ENCODE data around the genes GPR176 and KNSTRN.

DNA sequence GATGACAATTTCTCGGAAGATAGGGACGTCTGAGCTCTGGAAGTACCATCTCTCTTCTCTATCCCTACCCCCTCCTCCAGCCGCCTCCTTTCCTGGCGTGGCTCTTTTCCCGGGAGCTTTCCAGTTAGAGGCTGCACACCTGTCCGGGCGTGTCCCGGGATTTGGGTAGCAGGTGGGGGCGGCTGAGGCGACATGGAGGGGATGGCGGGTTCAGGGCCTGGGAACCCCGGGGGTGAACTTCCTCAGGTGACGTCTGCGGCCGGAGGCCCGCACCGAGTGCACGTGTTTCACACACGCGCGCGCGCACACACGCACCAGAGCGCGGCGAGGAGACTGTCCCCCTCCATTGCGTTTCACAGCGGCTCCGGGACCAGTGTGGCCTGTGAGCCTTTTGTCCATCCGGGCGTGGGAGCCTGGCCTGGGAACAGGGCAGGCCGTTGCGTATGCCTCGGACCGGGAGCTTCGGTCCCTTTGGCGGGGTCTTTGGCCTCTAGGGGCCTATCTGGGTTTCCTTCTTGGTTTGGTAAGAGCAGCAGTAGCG is 220.2 kb downstream of the MEIS2 start:
- PRO-cap, 2 experiments, result no peak in any of the 2 experiments

DNA sequence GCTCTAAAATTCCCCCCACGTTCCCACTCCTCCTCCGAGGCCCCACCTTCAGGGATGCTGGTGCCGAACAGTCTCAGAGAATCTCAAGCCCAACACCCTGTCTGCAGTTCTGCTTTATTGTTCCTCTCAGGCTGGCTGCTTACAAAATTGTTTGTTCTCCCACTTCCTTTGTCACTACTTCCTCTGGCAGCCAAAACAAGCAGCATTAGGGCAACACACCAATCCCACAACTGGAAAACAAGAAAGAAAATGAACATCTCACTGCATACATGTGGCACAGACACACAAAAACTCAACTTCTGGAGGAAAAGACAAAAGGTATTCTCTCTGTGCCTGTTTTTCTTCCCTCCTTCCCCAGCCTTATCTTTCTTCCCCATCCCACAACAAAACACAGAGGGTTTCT is 108.3 kb downstream of the TMCO5A start:
- PRO-cap, 2 experiments, result no peak in any of the 2 experiments

GRCh38 chr15:38134157-38134880 is 118.3 kb upstream of the SPRED1 start:
- PRO-cap, 2 experiments, result no peak in any of the 2 experiments

- PRO-cap, 2 experiments, result no peak in any of the 2 experiments
Measured at GRCh38 chr15:38261968-38262667, 9.5 kb downstream of the SPRED1 start.

DNA sequence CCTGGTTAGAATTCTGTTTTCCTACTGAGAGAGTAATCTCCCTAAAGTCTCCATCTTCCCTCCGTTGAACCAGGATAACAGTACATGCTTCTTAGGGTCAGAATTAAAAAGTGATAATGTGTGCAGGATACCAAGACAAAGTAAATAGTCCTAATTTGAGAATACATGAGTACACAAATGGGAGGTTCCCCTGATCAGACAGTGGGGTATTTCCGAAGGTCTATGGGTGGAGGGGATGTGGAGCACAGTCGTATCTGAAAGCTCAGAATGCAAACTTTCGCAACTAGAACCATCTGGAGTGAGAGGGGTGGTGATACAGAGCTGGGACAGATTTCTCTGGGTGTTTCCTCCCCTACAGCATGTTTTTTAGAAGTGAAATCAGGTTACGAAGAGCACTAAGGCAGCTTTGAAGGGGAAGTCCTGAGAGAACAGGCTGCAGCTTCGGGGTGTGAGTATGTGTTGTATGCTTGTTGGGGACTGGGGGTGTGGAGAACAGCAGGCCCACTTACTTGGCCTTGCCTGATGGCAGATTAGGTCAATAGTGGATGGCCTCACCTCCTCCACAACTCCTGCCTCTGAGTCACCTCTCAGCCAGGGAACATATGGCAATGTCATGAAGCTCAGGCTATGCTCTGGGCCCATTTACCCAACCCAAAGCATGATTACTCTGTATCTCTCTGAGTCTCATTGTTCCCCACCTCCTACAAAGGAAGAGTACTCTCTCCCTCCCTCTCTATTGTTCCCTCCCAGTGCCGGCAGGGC is 107.1 kb upstream of the RASGRP1 start:
- PRO-cap, 2 experiments, result no peak in any of the 2 experiments

DNA sequence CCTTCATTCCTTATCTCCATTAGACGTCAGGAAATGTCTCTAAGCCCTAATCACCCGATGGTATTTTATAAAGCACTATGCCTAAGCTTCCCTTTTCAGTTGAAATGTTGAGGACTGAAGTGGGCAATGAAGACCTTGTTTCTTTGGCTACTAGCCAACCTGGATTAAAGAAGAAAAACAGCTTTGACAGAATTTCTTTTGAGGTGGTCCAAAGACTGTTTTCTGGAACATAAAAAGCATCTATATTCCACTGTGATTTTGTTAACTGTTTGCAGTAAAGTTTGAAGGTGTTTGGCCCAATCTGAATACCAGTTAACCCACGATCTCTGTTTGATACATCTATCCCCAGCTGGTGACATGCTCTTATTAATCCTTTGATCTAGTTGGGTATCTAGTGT is 263.8 kb upstream of the RASGRP1 start:
- PRO-cap, 2 experiments, result no peak in any of the 2 experiments

DNA sequence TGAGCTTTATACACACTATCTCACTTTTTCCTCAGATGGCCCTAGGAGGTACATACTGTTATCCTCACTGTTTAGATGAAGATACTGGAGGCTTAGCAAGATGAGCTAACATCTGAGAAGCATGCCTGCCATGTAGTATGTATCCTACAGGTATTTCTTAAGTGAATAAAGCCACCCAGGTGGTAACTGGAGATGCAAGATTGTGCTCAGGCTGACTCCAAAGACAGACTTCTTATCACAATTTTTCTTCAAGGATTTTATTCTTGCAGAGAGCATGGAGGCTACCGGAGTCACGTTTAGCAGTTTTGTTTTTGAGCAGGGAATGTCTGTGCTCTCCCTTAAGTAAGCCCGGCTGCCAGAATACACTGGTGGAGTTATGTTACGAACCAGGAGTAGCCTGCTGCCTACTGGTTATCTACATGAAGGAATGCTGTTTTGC is 300.0 kb upstream of the RASGRP1 start:
- PRO-cap, 2 experiments, result no peak in any of the 2 experiments

- PRO-cap, 2 experiments, result no peak in any of the 2 experiments
Measured at GRCh38 chr15:39118560-39118937, 462.3 kb upstream of the THBS1 start.

- PRO-cap, 2 experiments, result no peak in any of the 2 experiments
Measured at GRCh38 chr15:39360337-39360833, 220.5 kb upstream of the THBS1 start.

GRCh38 chr15:39431944-39432573 is 148.8 kb upstream of the THBS1 start:
- PRO-cap, 2 experiments, result no peak in any of the 2 experiments

- PRO-cap, 2 experiments, result no peak in any of the 2 experiments
Measured at GRCh38 chr15:39581643-39582124, 805 bp downstream of the THBS1 start.

DNA sequence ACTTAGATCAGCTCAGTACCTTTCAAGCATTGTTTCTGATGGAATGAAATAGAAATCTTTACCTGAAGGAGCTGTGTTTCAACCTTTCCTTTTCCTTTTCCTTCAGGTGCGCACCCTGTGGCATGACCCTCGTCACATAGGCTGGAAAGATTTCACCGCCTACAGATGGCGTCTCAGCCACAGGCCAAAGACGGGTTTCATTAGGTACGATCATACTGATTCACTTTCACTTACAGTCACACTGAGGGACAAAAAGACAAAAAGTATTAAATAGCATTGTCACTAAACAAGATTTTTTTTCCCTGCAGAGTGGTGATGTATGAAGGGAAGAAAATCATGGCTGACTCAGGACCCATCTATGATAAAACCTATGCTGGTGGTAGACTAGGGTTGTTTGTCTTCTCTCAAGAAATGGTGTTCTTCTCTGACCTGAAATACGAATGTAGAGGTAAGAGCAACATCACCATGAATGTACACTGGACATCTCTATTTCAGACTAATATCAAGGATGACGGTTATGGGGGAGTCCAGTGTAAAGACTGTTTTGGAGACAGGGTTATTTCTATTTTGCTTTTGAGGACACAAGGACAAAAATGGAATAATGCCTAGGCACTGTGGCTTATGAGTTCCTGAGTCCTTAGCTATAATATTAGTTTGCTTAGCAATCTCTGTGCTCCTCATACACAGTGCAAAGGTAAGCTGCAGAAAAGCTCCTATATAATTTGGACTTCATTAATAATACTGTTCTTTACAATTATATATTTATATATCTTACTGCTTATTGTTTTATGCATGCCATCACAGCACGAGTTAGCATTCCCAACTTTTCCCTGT is 13.3 kb downstream of the THBS1 start:
- PRO-cap, 2 experiments, result no peak in any of the 2 experiments

DNA sequence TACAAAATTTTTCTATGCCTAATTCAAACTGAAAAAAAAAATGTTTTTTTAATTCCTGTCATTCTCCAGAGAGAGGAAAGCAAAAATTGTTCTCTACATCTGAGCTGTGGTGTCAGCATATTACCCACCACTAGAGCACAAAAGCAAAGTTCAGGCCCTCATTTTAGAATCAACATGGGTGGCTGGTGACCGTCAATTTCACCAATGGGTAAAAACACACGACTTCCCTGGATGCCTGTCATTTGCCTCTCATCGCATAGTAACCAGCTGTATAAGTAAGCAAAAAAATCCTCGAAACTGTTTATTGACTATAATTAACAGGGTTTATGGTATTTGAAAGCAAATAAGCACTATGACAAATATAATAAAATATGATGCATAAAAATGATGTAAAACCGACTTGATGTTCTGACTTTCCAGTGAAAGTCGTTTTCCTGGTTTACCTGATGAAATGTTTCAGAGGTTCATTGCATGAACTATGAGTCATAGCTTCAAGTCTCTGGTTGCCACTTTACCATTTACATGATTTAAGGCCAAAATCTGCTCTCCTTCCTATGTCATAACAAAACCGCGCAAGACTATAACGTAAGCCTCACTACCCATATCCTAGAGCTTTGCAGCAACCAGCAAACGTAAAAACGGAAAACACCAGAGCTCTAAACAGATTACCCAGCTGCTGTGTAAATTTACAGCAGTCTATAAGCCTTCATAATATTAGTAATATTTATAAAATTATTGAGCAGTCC is 60.5 kb downstream of the THBS1 start:
- PRO-cap, 2 experiments, result no peak in any of the 2 experiments

DNA sequence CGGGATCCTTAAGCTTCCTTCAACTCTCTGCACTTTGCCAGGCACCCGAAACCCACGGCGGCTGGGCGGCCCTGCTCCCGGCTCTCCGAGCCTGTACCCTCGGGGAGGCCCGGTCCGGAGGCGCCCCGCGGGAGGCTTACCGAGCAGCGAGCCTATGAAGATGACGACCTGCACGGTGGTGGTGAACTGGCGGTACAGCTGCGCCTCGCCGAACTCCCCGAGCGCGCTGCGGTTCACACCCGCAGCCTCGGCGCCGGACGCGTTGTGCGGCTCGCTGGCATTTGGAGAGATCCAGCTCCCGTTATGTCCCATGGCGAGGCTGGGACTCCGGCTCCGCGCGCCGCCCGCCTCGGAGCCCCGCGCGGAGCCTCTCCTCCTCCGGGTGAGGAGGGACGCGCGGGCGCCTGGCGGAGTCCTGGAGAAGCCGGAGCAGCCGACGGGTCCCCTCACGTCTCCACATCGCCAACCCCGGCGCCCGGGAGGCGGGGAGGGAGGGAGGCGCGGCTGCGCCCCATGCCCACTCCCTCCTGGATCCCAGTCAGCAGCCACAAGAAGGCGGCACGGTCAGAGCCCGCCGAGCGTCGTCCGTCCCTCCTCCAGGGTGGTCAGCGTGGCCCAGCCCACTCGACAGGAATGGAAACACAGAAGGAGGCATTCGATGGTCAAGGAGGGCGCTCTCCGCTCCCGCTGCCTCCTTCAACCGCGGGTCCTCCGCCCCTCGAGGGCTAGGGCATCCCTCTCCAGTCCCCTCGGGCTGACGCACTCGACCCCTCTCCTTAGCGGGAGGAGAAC is at the start of gene GPR176:
GPR176 (minus strand) TSS at position 552 of the 792 bp plus-strand sequence.
- PRO-cap, 2 experiments, result peak in 1 of 2 experiments; most common plus-strand start position 654 of the sequence (in 1); most common minus-strand start position 467 of the sequence (in 1)

DNA sequence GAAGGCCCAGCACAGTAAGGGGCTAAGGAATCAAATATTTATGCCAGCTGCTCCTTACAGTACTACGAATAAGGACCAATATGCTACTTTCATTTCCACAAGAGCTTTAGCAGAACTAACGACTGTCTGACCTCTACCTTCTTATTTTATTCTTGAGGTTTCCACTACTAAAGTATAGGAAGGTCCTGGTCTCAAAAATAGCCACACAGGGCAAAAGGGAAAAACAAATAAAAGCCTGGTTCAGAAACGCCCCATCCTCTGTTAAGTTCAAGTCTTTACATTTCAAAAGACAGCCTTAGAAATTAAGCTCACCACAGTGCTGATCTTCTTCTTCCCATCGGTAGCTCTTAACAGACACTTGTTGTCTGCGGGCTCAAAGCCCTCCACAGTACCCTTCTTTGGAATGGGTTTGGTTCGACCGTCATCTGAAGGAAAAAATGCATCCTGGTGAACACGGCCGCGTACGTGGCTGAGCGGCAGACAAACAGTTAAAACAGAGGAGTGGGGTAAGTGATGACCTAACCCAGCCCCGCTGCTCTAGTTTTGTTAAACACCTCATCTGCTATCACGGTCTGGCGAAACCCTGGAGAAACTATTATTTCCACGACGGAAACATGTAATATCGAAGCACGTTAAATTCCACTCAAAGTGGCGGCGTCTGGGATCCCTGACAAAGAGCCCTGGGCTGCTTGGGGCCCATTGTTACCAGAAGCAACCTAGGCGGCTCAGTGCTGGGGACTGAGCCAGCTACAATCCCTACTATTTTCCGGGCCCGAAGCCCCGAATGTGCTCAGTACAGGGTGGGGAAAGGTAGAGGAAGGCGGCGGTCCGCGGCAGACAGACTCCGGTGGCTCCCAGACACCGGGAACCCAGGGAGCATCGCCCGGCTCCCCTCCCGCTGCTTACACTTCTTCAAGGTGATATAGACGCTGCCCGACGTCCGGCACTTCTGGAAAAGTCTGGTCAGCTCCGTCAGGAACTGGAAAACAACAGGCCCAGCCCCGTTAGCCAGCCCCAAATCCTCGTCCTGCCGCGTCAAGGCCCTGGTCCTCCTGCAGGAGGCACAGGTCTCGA is 674 bp downstream of the SRP14 start:
- PRO-cap, 2 experiments, result peak in 1 of 2 experiments; most common plus-strand start position 793 of the sequence (in 1); most common minus-strand start position 951 of the sequence (in 1)

GRCh38 chr15:40064529-40064996 is 25.6 kb upstream of the SRP14 start:
- PRO-cap, 2 experiments, result no peak in any of the 2 experiments

- PRO-cap, 2 experiments, result no peak in any of the 2 experiments
Measured at GRCh38 chr15:40088233-40088742, 20.4 kb downstream of the BMF start.

GRCh38 chr15:40252394-40253706 is 14.0 kb downstream of the PAK6 start:
- PRO-cap, 2 experiments, result no peak in any of the 2 experiments

DNA sequence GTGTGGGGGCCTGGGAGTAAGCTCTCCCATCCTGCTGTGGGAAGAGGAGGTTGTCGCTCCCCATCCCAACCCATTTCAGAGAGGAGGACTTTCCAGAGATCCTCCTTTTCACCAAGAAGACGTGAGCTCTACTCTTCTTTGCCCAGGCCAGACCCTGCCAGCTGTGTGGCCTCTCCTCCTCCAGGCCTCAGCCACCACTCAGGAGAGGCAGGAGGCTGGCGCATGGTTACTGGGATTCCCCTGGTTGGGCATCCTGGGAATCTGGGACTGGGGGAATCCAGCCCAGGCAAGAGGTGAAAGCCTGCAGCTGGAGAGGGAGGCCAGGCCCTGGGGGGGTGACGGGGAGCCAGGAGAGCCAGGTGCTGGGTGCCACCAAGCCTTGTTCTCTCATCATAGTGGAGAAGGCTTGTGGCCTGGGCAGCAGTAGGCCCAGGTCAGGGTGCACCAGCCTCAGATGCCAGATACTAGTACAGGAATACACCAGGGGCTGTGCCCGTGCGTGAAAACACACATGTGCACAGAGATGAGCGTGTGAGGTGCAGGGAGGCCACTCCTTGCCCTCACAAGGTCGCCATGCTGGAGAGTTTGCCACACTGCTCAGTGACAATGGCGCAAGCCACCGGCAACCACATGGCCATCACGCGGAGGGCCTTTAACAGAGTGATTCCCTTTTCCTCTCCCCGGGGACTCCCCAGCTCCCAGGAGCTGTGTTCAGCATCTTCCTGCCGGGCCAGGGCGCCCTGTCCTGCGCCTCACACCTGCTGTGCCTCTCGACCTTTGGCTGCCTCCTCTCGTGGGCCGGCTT is 6.1 kb downstream of the CCDC9B start:
- PRO-cap, 2 experiments, result no peak in any of the 2 experiments

DNA sequence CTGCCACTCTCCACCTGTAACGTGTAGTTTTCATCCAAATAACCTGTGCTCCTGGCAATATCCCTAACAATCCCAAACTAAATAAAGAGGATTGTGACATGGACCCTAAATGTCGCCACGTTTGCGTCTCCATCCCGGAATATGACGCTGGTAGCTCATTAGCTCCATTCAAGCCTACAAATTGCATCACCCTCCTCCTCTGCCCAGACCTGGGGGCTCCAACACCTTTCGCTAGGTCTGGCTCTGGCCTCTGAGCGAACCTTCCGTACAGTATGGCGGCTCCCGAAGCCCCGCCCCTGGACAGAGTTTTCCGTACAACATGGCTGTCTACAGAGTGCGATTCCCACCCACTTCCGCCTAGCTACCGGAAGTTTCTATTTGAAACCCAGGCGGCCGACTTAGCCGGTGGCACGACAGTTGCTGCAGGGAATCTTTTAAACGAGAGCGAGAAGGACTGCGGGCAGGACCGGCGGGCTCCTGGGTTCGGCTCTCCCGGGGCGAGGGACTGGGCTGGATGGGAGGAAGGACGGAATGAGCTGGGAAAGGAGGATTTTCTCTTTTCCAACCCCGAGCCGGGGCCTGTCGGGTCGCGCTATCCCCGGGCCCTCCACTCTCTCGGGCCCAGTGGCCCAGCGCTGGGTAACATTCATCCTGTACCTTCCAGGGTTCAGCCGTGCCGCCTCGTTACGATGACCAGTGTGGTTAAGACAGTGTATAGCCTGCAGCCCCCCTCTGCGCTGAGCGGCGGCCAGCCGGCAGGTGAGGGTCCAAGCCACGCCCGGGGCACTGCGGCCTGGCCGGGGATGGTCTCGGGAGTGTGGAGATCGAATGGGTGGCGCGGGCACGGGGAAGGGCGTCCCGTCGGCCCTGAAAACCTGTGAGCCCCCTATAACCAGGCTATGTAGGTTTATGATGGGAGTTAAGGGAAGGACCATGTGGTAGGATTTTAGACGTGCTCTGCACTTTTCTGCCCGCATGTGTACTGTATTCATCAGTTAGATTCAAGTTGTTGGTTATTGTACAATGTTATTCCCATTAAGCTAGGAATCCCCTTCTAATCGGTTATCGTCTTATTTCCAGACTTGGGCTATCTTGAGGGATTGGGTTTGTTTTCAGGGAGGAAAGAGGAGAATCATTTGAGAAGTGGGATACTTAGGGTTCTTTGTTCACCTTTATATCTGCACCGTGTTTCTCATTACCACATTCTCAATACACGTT is at the start of gene KNSTRN:
KNSTRN (plus strand) TSS at position 158 of the 1,218 bp plus-strand sequence.
- PRO-cap, 2 experiments, result peak in 1 of 2 experiments; most common plus-strand start position 437 of the sequence (in 1); most common minus-strand start position 274 of the sequence (in 1)